Cardiac atrium fibroblast (primary cell): ENCODE measurements around a stretch of chr20.

DNA sequence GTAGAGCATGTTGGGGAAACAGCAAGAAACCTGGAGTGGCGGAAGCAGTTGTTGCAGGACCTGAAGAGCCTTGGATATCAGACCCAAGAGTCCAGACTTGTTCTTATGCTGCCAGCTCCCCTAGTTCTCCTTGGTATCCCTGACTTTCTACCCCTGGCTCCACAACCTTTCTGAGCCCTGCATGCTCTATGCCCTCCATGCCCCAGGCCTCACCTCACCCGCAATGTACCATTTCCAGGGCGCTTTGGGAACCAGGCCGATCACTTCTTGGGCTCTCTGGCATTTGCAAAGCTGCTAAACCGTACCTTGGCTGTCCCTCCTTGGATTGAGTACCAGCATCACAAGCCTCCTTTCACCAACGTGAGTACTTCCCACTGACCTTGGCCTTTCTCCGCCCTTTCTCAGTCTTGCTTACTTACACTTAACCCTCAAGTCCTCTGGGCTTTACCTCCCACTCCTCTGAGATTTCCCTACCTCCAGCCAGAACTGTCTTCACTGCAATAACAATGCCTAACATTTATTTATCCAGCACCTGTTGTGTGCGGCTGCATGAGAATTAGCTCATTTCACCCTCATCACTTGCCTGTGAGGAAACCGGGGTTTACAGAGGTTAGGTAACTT is 2.3 kb downstream of the POFUT1 start:
- RAMPAGE, long total RNA, result no peak

- RAMPAGE, long total RNA, result no peak
These were observed 28.1 kb upstream of the KIF3B start for GRCh38 chr20:32249345-32249752.

DNA sequence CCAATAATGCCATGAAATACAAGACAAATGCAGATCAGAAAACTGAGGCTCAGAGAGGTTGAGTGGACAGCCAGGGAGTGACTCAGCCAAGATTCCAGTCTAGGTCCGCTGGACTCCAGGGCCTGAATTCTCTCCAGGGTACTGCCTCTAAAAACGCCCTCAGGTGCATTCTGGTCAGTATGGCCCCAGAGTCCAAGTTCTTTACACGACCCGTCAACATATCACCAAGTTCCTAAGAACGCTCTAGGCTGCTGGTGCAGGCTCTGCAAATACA is 772 bp upstream of the ASXL1 start:
- RAMPAGE, long total RNA, result no peak

GRCh38 chr20:32518527-32518885 is 66.6 kb downstream of the NOL4L start:
- RAMPAGE, long total RNA, result no peak

DNA sequence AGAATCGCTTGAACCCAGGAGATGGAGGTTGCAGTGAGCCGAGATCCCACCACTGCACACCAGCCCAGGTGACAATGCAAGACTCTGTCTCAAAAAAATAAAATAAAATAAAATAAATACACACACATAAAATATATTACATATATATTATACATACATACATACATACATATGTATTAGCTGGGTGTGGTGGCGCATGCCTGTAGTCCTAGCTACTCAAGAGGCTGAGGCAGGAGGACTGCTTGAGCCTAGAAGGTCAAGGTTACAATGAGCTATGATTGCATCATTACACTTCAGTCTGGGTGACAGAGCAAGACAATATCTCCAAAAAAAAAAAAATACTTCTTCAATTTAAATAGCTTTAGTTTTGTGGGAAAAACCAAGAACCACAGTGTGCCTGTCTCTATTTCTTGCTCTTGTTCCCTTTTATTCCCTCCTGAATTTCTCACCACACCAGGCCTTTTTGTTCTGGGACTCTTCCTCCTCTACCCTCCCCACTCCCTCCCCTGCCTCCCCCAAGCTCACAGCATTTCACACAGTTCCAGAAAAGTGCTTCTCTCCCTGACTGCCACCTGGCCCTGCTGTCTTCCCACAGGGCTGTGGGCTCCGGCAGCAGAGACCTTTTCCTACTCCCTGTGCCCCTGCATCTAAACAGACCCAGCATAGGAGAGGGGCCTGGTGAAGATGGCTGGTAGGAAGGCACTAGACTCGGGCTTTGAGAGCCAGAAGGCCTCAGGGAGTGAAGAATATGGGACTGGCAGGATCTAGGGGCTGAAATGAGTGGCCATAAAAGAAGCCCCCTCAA is 1.3 kb downstream of the C20orf203 start:
- RAMPAGE, long total RNA, result no peak

DNA sequence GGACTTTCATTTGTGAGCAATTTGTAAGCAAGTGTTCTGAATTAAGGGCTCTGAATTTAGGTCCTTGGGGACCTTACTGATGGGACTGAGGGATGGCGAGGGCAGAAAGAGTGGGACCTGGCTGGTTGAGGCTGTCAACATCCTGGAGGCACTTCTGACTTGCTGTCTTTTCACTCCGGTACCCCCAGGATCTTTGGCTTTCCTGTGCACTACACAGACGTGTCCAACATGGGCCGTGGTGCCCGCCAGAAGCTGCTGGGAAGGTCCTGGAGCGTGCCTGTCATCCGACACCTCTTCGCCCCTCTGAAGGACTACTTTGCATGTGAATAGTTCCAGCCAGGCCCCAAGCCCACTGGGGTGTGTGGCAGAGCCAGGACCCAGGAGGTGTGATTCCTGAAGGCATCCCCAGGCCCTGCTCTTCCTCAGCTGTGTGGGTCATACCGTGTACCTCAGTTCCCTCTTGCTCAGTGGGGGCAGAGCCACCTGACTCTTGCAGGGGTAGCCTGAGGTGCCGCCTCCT is 12.1 kb upstream of the MAPRE1 start:
- RAMPAGE, long total RNA, result no peak

- RAMPAGE, long total RNA, result no peak
These were observed 19.2 kb upstream of the EFCAB8 start for GRCh38 chr20:32839455-32840040.

- RAMPAGE, long total RNA, result no peak
These were observed 21.4 kb downstream of the SUN5 start for GRCh38 chr20:32982702-32983406.

- RAMPAGE, long total RNA, result no peak
These were observed 26.6 kb downstream of the BPIFB4 start for GRCh38 chr20:33105996-33106517.

GRCh38 chr20:33235659-33235858 is 237 bp upstream of the BPIFA1 start:
- RAMPAGE, long total RNA, result no peak

GRCh38 chr20:33273316-33273657 is 9.7 kb upstream of the BPIFB1 start:
- RAMPAGE, long total RNA, result no peak

GRCh38 chr20:33402131-33402388 is 741 bp upstream of the CDK5RAP1 start:
- RAMPAGE, long total RNA, result no peak

- RAMPAGE, long total RNA, result no peak
These were observed 10.1 kb downstream of the SNTA1 start for GRCh38 chr20:33433369-33433926.

DNA sequence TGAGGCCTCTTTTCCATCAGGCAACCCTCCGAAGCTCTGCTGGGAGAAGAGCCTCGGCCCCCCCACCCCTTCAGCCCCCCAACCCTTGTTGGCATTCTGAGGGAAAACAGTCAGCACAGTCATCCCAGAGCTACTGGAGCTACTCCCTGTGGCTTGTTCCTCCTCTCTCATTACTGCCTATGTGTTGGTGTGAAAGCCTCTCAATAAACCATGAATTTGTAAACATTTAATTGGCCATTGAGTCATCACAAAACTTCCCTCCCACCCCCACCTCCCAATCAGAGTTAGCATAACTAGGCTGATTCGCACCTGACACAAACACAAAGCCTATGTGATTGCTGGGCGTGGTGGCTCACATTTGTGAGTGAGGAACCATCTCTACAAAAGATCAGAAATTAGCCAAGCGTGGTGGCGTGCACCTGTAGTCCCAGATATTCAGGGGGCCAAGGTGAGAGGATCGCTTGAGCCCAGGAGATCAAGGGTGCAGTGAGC is 17.1 kb upstream of the SNTA1 start:
- RAMPAGE, long total RNA, result no peak

DNA sequence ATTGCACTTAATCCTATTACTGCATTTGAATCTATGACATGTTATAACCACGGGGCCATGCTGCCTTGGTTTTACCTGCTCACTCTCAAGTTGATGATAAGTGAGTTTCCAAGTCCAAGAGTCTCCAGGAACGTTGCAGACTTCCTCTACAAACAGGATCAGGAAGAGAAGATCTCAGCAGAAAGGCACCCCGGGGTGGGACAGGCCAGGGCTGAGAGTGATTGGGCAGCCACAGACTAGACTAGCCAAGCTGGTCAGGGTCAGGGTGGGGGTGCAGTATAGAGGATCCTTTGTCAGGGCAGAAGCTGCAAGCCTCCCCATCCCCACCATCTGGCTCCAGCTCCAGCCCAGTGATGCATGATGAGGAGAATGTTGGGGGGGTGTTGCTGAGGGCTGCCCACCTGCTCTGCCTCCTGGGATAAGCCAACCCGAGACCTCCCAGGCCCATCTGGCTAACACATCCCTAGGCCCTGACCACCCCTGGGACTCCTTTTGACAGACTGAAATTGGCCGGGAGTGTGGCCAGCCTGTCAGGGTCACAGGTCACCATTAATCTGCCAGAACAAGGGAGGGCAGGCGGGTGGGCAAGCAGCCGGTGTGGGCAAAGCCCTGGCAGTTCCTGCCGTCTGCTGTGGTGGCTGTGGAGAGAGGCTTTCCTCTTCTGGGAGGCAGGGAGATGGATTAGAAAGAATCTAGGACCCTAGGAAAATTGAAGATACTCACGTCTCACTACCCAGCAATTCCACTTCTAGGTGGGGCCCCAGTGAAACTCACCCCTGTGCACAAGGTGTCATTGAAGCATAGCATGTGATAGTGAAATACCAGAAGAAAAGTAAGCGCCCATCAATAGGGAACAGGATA is 22.0 kb upstream of the SNTA1 start:
- RAMPAGE, long total RNA, result no peak

- RAMPAGE, long total RNA, result no peak
These were observed 283 bp upstream of the CBFA2T2 start for GRCh38 chr20:33489607-33490018.

- RAMPAGE, long total RNA, result no peak
These were observed 65.1 kb downstream of the CBFA2T2 start for GRCh38 chr20:33554753-33555601.

DNA sequence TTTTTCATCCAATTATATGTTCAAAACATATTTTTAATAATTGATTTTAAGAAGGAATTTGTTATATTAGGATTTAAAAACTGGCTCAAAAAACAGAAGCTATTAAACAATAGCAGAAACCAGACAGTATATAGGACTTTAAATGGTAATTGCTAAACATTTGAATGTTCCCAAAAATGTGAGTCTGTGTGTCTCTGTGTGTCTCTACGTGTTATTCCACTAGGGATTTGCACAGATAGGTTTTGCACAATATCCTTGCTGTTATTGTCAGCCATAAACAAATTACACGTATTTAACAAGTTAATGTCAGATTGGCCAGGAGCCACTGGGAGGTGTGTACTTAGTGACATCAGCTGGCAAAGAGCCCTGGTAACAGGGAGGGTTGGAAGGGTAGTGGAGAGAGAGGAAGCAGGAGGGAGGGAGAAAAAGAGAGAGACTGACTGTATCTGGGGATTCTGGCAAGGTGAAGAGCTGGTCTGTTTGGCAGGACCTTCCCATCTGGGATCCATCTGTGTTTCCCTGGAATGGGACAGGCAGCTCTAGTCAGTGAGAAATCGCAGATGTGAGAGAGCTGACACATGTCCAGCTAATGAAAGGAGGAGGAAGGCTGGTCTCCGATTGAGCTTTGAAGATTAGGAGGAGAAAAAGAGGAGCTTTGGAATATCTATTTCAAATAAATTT is 72.2 kb downstream of the CBFA2T2 start:
- RAMPAGE, long total RNA, result no peak

DNA sequence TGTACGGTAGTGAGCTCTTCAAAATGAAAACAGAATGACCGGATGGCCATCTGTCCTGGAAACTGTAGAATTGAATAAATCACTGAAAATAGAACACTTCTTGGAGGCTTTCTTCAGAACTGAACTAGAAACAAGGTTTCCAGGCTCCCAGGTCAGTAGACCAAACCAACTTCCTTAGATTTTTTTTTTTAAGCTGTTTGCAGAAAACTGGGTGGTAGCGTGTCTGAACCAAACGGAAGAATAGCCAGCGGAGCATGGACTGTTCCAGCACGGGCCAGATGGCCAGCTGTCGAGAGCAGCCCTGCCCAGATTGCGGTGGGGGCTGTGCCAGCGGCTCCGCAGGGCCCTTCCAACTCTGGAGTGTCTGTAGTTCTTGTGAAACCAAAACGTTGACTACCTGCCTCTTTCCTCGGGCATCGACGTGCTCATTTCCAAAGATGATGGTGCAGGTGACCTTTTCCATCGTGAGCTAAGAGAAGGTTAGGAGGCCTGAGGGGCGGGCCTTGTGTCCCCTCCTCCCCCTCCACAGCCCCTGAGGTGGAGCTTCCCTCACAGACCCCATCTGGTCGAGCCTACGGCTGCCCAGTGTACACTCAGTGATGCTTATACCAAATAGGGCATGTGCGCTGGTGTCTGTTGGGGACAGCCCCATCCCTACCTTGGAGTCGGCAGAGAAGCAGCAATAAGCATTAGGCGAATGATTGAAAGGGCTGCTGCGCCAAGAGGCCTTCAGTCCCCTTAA is 13.0 kb upstream of the C20orf144 start:
- RAMPAGE, long total RNA, result no peak

DNA sequence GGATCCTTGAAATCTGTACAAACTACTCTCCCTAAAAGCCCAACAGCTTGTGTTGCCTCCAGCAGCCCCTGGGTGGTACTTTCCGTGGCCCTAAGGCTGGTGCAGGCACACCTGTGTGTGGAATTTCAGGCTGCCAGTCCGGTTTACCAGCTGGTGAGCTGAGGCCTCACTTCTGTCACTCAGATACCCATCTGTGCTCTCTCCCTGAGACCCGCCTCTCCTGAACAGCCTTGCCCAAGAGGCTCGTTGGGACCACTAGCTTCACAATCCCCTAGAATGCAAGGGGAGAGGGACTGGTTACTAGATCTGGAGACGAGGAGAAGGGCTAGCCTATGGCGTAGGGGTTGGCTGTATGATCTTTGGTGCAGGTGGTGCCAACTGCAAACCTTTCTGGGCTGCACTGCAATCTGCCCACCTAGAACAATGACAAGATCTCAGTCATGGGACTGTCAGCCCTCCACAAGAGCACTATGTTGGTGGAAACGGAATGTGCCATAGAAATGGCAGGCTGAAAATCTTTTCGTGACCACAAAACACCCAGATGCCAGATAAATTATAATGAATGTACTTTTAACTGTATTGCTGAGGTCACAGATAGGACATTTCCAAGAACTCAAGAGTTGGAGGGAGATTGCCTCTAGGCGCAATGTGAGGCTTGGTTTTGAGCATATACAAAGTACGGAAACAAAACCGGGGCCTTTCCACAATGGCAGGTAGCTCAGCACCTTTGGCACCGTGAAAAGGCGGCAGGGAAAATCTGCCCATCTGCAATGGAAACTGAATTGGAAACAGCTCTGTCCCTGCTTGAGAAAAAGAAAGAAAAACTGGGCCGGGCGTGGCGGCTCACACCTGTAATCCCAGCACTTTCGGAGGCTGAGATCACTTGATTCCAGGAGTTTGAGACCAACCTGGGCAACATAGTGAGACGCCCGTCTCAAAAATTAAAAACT is 10.8 kb upstream of the C20orf144 start:
- RAMPAGE, long total RNA, result no peak